ENCODE measurements around the gene PTH.

DNA sequence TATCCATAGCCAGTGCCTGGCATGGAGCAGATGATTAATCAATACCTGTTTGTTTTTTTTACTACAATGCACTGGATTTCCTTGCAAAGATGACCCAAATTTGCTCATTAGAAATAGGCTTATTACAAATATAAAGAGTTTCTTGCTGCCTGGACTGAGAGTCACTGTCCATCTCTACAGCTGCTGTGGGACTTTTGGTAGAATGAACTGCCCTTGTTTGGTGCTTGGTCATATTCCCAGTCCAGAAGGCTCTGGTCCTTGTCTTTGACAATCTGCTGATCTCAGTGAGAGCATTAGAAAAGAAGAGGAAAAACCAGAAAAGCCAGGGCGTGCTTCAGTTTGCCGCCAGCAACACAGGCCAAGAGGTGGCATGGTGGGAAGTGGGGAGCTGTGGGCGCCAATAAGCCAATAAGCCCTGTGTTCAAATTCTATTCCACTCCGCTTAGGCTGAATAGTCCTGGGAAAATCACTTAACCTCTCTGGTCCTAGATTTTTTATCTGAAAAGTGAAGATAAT is 48.2 kb upstream of the PARVA start:
- PRO-cap: no peak
- RAMPAGE, long total RNA, 5 experiments: no peak in any of the 5 experiments
- RRBS: no CpG with 5 or more reads among the region's 4 CpGs

DNA sequence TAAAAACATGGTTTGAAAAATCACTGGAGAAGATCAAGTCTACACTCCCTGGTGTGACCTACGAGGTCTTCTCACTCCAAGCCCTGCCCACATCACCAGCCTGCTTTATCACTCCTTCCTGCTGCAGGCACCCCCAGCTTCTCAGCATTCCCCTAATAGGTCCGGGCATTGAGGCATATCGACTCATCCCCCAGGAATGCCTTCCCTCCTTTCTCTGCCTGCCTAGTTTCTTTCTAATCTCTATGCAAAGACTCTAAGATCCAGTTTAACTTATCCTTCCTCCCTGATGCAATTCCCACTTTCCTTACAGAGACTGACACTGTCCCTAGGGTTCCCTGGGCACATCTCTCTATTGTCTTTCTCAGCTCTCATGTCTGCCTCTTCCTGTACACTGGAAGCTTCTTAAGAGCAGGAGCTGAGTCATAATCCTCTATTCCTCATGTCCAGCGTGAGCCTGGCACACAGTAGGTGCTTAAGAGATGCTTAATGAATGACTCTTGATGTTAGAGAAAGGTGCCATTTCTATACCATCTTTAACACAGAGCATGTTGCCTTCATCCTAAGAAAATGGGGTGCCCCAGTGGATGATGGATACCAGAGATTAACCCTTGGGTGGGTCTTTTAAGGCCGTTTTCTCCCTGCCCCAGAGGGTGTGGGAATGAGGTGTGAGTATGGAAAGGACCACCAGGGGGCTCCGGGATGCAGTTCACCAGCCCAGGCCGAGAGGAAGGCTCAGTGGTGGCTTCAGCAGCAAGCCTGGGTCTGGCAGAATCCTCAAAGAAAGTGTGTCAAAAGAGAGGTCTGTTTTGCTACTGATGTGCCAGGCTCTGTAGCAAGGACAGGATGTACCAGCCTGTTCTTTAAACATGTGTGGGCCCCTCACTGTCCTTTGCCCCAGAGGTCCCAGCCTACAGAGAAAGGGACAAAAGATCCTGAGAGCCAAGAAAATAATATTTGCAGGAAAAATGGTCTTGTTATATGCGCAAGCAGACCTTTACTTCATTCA is 34.7 kb downstream of the PARVA start:
- PRO-cap: bidirectional peak, plus-strand start at position 298 of the sequence, minus-strand start at position 143 of the sequence
- RAMPAGE, long total RNA, 5 experiments: start-site peak on the plus strand in 1 of 5 experiments, centred at position 647 of the sequence, 6 reads per replicate
- RRBS: no CpG with 5 or more reads among the region's 8 CpGs

GRCh38 chr11:12433195-12434308 is 56.2 kb downstream of the PARVA start:
- PRO-cap: unidirectional peak, plus-strand start at chr11:12433926
- RAMPAGE, long total RNA, 5 experiments: start-site peak on the plus strand in 1 of 5 experiments, at chr11:12433387-12433436 at its widest, 5 reads per replicate
- RRBS: 42% methylated on average over 2 of the region's 17 CpGs

- PRO-cap: no peak
- RAMPAGE, long total RNA, 5 experiments: start-site peak on the plus strand in 1 of 5 experiments, at chr11:12710488-12710872 at its widest, 14 reads per replicate
- RRBS: no CpG with 5 or more reads among the region's 6 CpGs
These were observed 36.2 kb downstream of the TEAD1 start for GRCh38 chr11:12710279-12710885.

DNA sequence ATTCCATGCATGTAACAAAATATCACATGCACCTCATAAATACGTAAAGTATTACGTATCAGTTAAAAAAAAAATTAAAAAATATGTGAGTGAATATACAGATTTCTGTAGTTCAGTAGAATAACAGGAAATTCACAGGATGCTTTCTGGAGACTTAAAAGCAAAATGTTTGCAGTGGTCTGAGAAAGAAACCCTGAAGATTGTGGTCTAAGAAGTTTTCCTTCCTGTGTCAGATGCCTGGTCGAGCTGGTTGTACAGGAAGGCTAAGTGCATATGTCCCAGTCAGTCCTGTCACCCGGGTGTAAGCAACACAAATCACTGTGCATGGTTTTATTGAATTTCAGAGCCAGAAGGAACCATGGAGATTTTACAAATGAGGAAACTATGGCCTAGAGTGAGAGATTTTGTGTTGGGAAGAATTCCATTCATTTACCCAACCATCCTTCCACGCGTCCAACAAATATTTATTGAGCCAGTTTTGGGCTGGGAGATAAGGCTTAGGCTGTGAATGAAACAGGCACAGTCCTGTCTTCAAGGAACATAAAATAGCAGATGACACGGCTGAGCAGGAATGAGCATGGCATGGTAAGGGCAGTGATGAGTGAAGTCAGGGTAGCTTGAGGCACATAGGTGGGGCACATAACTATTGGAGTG is 51.5 kb downstream of the TEAD1 start:
- PRO-cap: no peak
- RAMPAGE, long total RNA, 5 experiments: no peak in any of the 5 experiments
- RRBS: no CpG with 5 or more reads among the region's 7 CpGs

- PRO-cap: no peak
- RAMPAGE, long total RNA, 5 experiments: start-site peak on the plus strand in 2 of 5 experiments, at chr11:12767101-12767839 at its widest, 6 to 20 reads per replicate
- RRBS: no CpG with 5 or more reads among the region's 10 CpGs
These were observed 93.4 kb downstream of the TEAD1 start for GRCh38 chr11:12767346-12768234.

GRCh38 chr11:12897796-12898276 is 111.3 kb upstream of the RASSF10 start:
- PRO-cap: no peak
- RAMPAGE, long total RNA, 5 experiments: no peak in any of the 5 experiments
- RRBS: no CpG with 5 or more reads among the region's 5 CpGs

- PRO-cap: no peak
- RAMPAGE, long total RNA, 5 experiments: no peak in any of the 5 experiments
- RRBS: no CpG with 5 or more reads among the region's 1 CpG
These were observed 35.2 kb downstream of the RASSF10 start for GRCh38 chr11:13044288-13044798.

- PRO-cap: no peak
- RAMPAGE, long total RNA, 5 experiments: no peak in any of the 5 experiments
- RRBS: no CpG with 5 or more reads among the region's 5 CpGs
These were observed 38.9 kb downstream of the BMAL1 start for GRCh38 chr11:13316359-13316961.

DNA sequence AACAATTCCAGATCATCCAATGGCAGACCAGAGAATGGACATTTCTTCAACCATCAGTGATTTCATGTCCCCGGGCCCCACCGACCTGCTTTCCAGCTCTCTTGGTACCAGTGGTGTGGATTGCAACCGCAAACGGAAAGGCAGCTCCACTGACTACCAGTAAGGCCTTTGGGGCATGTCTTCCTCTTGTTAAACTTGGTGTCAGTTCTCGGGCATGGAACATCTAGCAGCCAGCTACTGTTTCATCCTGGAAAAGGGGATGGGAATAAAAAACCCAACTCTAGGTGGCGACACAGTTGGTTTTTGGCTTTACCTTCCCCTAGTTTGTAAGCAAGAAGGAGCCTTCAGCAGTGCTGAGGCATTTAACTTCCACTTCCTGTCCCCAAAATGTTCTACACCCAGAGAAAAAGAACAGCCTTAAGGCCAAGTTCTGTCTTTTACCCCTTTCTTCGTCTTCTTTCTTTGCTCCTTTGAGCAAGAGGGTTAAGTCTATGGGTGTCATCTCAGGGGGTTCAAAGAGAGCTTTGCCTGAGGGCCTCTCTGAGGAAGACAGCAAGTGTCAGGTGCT is 76.8 kb downstream of the BMAL1 start:
- PRO-cap: no peak
- RAMPAGE, long total RNA, 5 experiments: start-site peak on the plus strand in 2 of 5 experiments, centred at positions 71 to 249 of the sequence, 5 to 10 reads per replicate
- RRBS: no CpG with 5 or more reads among the region's 7 CpGs

GRCh38 chr11:13495793-13496350 is at the start of gene PTH:
TSS of gene PTH (minus strand) at chr11:13495997.
- PRO-cap: no peak
- RAMPAGE, long total RNA, 5 experiments: no peak in any of the 5 experiments
- RRBS: no CpG with 5 or more reads among the region's 3 CpGs

DNA sequence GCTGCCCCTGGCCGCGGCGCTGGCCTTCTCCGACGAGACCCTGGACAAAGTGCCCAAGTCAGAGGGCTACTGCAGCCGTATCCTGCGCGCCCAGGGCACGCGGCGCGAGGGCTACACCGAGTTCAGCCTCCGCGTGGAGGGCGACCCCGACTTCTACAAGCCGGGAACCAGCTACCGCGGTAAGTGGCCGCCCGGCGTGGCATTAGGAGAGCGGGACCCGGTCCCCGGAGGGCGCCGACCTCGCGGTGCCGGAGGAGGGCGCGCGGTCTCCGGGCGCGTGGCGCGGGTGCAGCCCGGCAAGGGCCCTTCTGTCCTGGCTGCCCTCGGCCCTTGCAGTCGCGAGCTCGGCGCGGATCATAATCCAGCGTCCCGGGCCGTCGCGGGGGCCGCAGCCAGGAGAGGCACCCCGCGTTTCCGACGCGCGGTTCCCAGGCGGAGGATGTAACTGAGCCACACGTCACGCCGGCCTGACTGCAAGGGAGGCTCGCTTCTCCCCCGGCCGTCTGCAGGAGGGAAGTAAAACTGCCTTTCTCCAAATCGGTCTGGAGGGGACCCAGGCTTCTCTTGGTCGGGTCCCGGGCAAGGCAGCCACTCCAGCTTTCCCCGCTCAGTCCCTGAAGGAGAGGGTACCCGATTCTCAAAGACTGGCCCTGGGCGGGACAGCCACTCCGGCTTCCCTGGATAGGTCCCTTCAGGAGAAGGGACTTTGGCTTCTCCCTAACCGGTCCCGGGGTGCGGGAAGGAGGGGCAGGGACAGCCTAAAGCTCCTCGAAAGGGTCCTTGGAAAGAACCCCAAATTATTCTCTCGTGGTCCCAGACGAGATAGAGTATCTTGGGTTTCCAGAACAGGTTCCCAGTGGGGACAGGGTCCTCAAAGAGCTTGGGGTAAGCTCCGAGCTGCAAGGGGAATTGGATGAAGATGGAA is 703 bp downstream of the SPON1 start:
- PRO-cap: no peak
- RAMPAGE, long total RNA, 5 experiments: no peak in any of the 5 experiments
- RRBS: 5% methylated on average over 24 of the region's 79 CpGs

GRCh38 chr11:14509025-14509502 is 9.5 kb upstream of the COPB1 start:
- PRO-cap: no peak
- RAMPAGE, long total RNA, 5 experiments: no peak in any of the 5 experiments
- RRBS: no CpG with 5 or more reads among the region's 4 CpGs

- PRO-cap: no peak
- RAMPAGE, long total RNA, 5 experiments: no peak in any of the 5 experiments
- RRBS: no CpG with 5 or more reads among the region's 5 CpGs
These were observed 9.5 kb downstream of the PSMA1 start for GRCh38 chr11:14510579-14511215.

DNA sequence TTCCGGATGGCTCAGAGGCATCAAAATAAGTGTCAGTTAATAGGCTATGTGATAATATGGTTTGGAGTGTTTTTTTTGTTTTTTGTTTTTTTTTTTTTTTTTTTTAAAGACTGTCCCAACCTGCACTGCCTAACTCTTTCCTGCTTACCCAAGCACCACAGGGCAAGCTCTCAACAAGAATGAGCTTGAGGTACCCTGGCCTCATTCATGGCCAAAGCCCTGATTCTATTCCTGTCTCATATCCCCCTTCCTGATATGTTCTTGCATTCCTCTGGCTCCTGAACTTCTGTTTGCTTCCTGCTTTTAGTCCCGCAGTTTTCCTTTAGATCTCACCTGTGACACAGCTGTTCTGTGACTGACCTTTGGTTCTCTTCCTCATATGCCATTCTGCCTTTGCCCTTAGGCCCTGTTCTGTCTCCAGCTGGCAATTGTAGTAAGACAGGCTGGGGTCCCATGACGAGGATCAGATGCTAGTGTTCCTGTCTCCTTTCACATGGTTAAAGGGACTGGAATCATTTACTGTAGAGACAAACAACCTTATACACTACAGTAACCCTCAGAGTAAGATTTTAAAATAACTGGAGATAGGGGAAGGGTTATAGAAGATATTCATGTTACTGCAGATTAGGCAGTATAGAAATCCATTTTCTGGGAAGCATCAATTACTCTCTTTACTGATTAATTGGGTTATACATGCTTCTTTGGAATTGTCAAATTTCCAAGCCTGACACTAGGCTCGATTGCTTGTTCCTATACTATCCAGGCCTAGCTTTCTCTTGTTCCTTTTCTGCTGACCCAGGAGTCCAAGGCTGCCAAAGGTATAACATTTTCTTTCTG is 59.0 kb upstream of the PDE3B start:
- PRO-cap: unidirectional peak, minus-strand start at position 287 of the sequence
- RAMPAGE, long total RNA, 5 experiments: no peak in any of the 5 experiments
- RRBS: no CpG with 5 or more reads among the region's 4 CpGs

GRCh38 chr11:14645267-14645521 is 1.6 kb downstream of the PDE3B start:
- PRO-cap: no peak
- RAMPAGE, long total RNA, 5 experiments: no peak in any of the 5 experiments
- RRBS: no CpG with 5 or more reads among the region's 3 CpGs

GRCh38 chr11:14778519-14779211 is 113.4 kb downstream of the CYP2R1 start:
- PRO-cap: no peak
- RAMPAGE, long total RNA, 5 experiments: start-site peak on the plus strand in 4 of 5 experiments, at chr11:14778777-14779460 at its widest, 6 to 33 reads per replicate
- RRBS: no CpG with 5 or more reads among the region's 14 CpGs

- PRO-cap: no peak
- RAMPAGE, long total RNA, 5 experiments: no peak in any of the 5 experiments
- RRBS: no CpG with 5 or more reads among the region's 1 CpG
These were observed 30.8 kb downstream of the INSC start for GRCh38 chr11:15145573-15145914.

- PRO-cap: no peak
- RAMPAGE, long total RNA, 5 experiments: no peak in any of the 5 experiments
- RRBS: no CpG with 5 or more reads among the region's 2 CpGs
These were observed 80.8 kb downstream of the INSC start for GRCh38 chr11:15195418-15196047.

DNA sequence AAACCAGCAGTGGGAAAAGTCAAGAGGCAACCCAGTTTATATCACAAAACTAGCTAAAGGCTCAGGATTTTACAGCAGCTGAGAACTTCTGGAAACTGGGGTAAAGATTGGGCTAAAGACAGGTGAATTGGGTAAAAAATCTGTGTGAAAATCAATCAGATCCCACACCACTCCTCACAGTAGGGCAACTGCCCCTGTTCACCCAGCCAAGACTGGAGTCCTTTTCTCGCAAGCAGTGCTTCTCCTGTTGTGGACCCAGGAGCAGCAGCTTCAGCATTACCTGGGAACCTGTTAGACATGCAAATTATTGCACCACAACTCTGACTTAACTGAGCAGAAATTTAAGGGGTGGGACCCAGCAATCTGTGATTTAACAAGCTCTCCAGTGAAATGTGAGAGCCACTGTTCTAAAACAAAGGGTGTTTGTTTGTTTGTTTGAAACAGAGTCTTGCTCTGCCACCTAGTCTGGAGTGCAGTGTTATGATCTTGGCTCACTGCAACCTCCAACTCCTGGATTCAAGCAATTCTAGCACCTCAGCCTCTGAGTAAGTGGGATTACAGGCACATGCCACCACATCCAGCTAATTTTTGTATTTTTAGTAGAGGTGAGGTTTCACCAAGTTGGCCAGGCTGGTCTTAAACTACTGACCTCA is 591.4 kb downstream of the SOX6 start:
- PRO-cap: no peak
- RAMPAGE, long total RNA, 5 experiments: no peak in any of the 5 experiments
- RRBS: no CpG with 5 or more reads among the region's 1 CpG